Smooth muscle cell (in vitro differentiated cells): ENCODE measurements around the genes WDR12 and CYP20A1.

GRCh38 chr2:200376482-200377166 is 70.1 kb downstream of the SPATS2L start:
- RAMPAGE, long total RNA = no peak

DNA sequence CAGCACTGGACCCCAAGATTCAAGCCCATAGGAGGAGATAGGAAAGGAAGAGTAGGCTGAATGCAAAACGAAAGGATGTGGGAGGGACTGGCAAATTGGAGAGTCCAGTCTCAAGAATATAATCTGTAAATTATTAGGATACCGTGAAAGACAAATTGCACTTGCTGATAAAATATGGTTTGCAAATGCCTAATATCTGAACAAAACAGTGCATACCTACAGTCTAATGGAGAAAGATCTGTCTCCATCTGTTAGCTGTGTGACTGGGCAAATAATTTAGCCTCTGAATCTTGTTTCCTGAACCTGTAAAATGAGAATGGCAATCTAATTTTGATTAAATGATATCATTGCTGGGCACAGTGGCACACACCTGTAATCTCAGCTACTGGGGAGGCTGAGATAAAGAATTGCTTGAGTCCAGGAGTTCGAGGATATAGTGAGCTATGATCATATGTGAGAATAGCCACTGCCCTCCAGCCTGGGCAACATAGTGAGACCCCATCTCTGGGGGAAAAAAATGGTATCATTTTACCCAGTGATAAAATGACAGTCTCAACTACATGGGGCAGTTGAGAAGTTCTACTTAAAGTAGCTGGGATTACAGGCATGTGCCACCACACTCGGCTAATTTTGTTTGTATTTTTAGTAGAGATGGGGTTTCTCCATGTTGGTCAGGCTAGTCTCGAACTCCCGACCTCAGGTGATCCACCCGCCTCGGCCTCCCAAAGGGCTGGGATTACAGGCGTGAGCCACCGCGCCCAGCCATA is 16.8 kb downstream of the BZW1 start:
- RAMPAGE, long total RNA = no peak

GRCh38 chr2:201119189-201119796 is 3.3 kb downstream of the CFLAR start:
- RAMPAGE, long total RNA = no peak

GRCh38 chr2:201148254-201148863 is 32.4 kb downstream of the CFLAR start:
- RAMPAGE, long total RNA = no peak

DNA sequence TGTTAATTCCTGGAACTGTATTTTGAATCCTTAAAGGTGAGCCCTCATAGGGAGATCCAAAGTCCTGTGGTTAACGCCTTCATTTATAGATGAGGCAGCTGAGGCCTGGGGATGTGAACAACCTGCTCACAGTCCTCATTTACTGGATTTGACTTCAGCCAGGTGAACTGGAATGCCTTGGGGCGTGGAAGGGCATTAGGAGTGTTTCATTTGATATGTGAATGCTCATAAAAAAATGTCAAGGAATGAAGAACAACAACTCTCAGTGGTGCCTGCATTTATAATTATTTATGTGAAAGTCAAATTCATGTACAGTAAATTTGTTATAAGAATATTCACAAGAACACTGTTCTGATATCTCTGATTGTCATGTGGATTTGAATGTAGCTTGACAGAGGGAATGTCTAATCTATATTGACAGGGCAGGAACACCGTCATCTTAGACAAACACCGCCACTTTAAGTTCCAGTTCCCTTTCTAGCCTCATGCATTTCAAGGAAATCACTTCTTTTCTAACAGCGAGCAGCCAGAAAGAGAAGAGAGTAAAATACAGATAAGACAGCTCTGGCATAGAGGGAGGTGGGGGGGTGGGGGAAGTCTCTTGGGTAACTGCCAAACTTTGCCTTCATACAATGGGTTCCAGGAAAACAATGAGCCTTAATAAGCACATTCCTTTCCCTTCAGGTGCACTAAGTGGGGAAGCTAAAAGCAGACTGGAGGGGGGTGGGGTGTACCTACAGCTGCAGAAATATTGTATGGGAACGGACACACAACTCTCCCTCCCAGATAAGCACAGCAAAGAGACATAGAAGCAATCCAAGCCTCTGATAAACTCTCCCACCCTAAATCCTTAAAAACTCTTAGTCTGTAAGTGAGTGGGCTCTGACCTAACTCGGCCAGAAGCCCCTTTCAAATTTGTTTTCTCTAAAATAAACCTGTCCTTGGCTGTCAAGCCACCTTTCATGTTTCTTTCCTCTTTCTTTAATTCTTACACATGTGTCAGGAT is 37.1 kb downstream of the CASP10 start:
- RAMPAGE, long total RNA = no peak

DNA sequence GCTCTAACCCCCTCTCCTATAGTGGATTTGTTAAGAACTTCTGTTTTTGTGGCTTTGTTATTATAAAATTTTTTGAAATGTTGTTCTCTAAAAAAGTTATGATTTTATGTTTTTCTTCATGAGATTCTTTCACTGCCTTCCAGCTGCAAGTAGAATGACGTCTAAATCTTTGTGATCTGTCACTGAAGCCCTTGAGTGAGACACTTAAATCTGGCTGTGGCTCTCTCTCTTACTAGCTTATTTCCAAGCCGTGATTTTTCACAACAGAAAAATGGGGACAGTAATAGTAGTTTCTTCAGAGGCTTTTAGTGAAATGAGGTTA is 1.6 kb downstream of the CASP8 start:
- RAMPAGE, long total RNA = no peak

DNA sequence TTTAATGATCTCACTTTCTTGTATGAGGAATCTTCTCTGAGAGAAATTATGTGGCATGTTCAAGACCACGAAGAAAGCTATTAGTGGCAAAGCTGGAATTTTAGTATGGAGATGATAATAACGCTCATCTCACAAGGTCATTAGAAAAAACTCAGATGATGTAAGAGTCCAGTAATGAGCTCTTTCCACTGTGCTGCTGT is 46.0 kb upstream of the FLACC1 start:
- RAMPAGE, long total RNA = no peak

DNA sequence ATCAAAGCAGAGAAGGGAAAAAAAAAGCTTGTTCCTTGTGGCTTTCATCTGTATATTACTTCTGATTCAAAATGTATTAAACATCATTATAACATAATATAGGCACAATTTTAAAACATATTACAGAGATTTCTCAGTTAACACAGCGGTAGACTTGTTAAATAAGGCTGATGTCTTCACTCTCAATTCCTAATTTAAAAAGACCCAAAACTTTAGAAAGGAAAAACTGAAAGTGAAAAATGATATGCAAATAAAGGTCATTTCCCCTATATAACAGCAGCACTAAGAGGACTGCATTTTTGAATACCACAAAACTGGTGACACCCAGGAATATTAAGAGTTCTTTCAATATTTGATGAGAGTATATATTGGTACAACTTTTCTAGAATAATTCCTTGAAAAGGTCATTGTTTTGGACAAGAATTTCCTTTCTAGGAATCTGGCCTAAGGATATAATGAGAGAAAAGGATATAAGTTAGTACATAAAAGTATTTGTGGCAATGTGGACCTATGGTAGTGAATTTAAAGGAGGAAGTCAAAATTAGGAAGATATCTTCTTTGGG is 46.1 kb downstream of the C2CD6 start:
- RAMPAGE, long total RNA = no peak

- RAMPAGE, long total RNA = no peak
These were observed 21.7 kb downstream of the ALS2 start for GRCh38 chr2:201758977-201759577.

DNA sequence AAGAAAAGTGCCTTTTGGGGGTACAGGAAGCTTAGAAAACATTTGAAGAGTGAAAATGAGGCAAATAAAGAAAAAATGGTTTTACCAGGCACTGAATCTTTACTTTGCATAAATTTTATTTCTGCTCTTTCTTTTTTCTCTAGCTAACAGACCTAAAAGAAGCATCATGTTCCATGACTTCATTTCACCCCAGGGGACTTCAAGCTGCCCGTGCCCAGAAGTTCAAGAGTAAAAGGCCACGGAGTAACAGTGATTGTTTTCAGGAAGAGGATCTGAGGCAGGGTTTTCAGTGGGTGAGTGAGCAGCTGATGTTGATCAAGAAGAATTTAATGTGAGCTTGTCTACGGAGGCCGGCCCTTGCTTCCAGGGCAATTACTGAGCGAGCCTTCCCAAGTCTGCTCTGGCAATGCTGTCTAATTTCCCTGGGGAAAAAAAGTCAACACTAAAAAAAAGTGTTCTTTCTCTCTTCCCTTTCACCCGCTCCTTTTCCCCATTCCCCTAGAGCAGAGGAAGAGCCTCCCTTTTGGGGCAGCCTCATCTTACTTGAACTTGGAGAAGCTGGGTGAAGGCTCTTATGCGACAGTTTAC is 1.1 kb downstream of the CDK15 start:
- RAMPAGE, long total RNA = no peak

- RAMPAGE, long total RNA = no peak
These were observed 11.5 kb upstream of the SUMO1 start for GRCh38 chr2:202249848-202250415.

DNA sequence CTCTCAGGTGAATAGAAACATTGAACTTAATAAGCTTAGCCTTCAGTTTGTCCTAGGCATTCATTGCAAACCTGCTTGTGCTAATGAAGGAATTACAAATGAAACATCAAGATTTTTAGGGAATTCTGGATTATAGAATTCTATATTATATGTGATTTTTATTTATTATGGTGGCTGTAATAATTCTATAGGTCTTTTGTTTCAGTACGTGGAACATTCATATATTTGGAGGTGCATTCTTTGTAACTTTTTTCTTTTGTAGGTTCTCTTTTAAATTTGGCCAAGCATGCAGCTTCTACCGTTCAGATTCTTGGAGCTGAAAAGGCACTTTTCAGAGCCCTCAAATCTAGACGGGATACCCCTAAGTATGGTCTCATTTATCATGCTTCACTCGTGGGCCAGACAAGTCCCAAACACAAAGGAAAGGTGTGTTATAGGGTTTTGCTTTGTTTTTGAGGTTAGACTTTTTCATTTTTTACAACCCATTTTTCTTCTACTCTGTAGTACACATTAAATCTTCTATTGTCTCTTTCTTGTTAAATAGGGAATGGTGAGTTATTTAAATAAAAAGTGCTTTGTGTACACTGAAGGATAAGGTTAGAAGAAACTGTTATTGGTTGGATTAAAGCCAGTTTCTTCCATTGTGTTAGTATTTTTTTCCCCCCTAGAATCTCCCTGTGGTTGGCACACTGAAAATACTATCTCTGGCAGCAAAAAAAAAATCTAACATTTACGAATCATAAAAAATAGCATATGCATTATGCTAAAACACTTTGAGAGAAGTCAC is 30.0 kb downstream of the NOP58 start:
- RAMPAGE, long total RNA = no peak

DNA sequence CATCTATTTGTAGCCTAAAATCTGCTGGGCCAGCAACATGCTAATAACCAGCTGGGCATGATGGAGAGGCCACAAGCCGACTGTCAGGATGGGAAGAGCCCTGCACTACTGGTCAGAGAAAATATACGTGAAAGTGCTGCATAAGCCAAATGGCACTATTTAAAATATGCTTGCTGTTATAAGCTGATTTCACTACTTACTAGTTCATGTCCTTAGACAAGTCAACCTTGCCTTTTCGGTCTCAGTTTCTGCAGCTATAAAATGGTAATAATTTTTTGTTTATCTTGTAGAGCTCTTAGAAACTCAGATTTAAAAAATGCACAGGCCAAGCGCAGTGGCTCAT is 46.5 kb downstream of the NOP58 start:
- RAMPAGE, long total RNA = no peak

GRCh38 chr2:202317380-202318009 is 51.9 kb downstream of the NOP58 start:
- RAMPAGE, long total RNA = no peak

DNA sequence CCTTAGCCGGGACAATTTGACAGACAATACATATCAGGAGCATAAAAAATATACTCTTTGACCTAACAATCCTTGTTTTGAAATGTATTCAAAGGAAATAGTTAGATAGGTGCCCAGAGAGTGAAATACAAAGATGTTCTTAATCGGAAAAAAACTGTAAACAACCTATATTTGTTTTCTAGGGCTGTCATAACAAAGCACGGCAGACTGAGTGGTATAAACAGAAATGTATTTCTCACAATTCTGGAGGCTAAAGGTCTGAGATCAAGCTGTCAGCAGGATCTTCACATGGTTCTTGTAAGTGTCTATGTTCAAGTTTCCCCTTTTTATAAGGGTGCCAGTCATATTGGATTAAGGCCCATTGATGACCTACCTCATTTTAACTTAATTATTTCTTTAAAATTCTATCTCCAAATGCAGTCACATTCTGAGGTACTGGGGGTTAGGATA is 34.6 kb upstream of the FAM117B start:
- RAMPAGE, long total RNA = no peak

DNA sequence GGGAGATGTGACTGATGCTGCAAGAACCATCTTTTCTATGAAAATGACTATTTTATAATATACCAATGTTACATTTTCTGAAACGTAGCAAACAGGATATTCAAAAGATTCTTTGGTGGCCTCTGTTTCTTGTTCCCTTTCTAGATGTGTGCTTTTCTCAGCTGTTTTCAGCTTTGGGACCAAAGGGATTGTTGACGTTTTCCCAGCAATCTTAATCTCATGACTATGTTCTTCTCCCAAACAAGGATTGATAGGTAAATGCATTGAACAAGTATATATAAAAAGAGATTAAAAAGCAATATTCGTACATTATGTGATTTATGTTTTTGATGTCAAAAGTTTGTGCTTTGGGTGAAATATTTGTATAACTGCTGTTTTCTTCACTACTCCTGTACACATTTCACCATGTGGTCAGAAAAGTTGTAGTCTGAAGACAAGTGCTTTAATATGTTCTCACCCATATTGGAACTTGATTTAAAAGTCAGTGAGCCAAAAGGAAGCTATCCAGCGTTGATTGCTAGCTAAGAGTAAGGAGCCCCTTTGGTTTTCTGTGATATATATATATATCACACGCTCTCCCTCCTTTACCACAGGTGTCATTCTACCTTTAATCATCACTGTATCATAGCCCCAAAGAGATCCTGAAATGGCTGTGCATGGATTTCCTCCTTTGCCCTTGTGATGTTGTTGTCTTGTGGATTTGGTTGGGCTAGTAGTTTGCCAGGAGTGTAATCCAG is 105.3 kb downstream of the ICA1L start:
- RAMPAGE, long total RNA = no peak

DNA sequence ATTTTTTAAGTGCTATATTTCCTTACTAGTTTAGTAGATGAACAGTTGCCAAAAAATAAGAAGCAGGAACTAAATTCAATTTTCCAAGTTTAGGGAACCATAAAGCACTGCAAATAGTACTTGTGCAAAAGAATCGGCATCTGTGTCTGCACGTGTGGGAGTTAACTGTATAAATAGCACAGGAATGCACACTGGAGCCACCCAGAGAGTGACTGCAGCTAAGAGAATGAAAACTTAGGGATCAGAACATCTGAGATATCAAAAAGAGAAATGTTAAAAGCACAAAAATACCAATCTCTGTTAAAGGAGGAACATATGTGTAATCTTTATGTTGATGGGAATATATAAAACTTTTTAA is 55.5 kb downstream of the ICA1L start:
- RAMPAGE, long total RNA = no peak

DNA sequence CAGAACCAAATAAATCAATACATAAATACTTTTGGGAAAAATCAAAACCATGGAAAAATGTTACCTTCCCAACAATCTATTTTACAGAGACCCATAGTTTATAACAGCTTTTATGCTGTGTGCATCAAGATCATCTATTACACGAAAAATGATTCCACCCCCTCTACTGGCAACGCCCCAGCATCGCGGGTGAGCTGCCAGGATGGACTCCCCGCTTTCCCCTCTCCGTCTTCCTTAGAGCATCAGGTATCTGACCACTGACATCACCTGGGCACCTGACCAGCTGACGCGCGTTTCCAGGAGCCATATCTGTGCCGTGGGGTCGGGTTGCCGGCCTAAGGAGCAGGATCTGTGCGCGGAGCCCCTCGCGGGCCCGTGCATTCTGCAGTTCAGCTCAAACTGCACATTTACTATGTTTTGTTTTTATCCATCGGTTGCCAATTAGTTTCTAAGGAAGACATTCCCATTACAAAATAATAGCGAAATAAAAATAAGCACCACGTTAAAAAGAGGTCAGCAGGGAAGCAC is 839 bp downstream of the ICA1L start:
- RAMPAGE, long total RNA = no peak

- RAMPAGE, long total RNA = start-site peak on the minus strand at chr2:202911643-202911686, 163 and 139 reads in 2 replicates; start-site peak on the minus strand at chr2:202911892-202911900, 31 and 18 reads in 2 replicates; start-site peak on the minus strand at chr2:202912149-202912166, 72 and 50 reads in 2 replicates; start-site peak on the plus strand at chr2:202912268-202912281, 94 and 78 reads in 2 replicates
These were observed at the start of gene WDR12 for GRCh38 chr2:202911493-202912428. TSS of gene WDR12 (minus strand) at chr2:202911673.

- RAMPAGE, long total RNA = start-site peak on the plus strand at chr2:203238970-203239035, 257 and 104 reads in 2 replicates; start-site peak on the minus strand at chr2:203239224-203239312, 9 and 15 reads in 2 replicates
These were observed at the start of gene CYP20A1 for GRCh38 chr2:203238431-203239461. TSS of gene CYP20A1 (plus strand) at chr2:203239018.